Daoy (cell line): Measurements from ENCODE around the genes SCGB2A1 and SLC22A8.

DNA sequence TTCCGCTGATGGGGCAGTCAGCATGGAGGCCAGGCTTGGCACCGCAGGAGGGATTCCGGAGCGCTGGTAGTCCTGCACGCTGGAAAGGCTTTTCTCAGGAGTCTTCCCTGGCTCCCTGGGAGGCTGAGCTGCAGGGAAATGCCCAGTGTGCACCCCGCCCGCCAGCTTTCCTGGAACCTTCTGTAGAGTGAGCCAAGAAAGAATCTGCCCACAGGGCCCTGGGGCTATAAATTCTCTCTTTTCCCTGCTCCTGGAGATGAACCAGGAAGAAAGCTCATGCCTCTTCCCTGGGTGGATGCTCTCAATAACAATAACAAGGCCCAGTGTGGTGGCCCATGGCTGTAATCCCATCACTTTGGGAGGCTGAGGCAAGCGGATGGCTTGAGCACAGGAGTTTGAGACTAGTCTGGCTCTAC, 46.2 kb upstream of the FTH1 start:
- RAMPAGE, long total RNA = no peak

GRCh38 chr11:62208350-62208973, at the start of gene SCGB2A1:
TSS of gene SCGB2A1 (plus strand) at chr11:62208673.
- RAMPAGE, long total RNA = no peak

DNA sequence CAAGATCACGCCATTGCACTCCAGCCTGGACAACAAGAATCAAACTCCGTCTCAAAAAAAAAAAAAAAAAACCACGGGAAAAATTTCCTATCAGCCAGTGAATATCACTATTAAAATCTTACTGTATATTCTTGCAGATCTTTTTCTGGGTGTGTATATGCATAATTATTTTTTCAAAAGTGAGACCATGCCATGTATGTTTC, 21.3 kb upstream of the SCGB1A1 start:
- RAMPAGE, long total RNA = no peak

DNA sequence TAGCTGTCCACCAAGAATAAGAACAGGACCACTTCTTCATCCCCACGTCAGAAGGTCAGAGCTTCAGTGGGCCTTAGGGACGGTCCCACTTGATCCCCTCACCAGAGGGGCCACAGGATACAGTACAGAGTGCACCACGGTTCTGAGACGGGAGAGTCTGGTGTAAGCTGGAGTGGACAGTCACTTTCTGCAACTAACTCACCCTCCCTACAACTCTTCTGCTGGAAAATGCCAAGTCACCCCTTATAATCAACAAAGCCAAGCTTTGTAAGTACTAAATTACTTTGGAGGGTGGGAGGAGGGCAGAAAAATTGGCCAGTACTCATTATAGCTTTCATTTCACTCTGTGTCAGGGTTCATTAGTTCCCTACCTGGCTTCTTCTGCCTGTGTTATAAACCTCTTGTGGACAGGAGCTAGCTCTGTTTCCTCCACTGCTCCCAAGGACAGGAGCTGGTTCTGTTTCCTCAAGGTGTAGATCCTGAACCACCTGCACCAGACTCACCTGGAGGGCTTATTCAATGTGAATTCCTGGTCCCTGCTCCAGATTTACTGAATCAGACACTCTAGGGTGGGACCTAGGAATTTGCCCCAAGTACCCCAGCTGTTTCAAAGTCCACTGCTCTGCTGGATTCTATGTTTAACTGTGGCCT, 39.6 kb downstream of the SCGB1A1 start:
- RAMPAGE, long total RNA = no peak

- RAMPAGE, long total RNA = no peak
Observed at GRCh38 chr11:62501920-62502886, 44.4 kb downstream of the AHNAK start.

DNA sequence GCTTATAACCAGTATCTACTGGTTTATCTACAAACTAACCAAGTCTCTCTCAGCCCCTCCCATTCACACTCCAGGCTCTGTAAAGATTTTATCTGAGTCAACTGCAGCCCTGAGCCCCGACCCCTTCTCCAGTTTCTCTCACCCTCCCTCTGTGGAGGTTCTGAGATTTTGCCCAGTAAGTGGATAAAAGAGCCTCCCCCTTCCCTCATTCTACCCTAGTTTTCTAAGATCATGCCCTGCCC, 9.2 kb upstream of the AHNAK start:
- RAMPAGE, long total RNA = no peak

DNA sequence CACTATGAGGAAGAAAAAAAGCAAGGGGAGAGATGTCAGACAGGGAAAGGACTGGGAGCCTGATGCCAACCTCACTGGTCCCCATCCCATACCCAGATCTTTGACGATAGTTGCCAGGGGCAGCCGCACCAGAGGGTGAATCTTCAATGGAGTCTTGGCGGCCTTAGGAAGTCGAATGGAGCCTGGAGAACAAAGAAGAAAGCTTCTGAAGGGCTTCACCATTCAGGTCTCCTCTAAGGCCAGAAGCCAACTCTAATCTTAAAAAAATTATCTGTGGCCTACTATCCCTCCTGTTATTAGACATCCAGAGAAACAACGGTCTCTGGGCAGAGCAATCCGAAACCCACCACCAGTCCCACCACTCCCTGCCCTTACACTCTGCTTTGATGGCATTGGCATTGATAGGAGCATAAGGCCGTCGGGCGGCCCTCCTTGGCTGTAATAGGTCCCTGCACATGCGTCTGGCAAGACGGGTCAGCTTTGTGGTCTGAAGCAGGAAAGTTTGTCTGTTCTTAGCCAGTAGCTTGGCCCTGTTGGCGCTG, 3.6 kb upstream of the TUT1 start:
- RAMPAGE, long total RNA = no peak

DNA sequence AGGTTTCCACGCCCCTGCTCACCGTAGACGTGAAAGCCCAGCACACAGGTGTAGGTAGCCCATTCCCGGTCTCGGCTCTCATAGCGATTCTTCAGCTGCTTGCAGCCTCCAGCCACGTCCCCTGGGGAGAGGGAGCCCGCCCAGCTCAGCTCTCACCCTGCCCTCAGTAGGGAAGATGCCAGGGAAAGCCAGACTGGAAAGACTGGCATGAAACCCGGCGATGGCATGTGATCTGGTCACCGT, 1.4 kb upstream of the MTA2 start:
- RAMPAGE, long total RNA = no peak

DNA sequence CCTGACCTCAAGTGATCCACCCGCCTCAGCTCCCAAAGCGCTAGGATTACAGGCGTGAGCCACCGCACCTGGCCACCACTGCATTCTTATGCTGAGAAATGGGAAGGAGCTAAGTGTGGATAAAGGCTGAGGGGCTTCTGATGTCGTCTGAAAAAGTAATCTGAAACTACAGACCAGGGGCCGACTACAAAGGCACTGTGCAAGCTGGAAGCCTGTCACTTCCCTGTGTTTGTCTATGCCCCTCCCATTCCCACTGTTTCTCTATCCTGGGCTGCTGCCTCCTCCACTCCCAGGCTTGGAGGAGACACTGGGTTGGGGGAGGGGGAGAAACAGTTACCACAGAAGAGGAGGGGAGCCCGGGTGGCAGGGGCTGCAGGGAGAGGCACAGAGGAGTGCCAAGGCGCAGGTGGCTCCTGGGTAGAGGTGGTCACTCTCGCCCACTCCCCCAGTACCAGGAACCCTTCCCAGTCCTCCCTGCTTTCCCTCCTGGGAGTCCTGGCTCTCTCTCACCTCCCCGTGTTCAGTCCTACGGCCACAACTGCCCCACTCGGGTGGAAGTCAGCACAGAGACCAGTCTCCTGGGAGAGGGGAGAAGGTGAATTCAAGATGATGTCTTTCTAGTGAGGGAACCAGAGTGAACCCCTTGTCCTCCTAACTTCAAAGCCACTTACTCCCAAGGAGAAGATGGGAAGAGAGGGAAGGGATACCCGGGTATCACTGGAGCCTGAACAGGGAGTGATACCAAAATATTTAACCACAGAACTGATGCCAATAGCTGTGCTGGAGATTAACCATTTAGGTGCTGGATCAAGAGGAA, 3.1 kb upstream of the MTA2 start:
- RAMPAGE, long total RNA = no peak

- RAMPAGE, long total RNA = no peak
Observed at GRCh38 chr11:62610975-62611628, 1.5 kb downstream of the EML3 start.

DNA sequence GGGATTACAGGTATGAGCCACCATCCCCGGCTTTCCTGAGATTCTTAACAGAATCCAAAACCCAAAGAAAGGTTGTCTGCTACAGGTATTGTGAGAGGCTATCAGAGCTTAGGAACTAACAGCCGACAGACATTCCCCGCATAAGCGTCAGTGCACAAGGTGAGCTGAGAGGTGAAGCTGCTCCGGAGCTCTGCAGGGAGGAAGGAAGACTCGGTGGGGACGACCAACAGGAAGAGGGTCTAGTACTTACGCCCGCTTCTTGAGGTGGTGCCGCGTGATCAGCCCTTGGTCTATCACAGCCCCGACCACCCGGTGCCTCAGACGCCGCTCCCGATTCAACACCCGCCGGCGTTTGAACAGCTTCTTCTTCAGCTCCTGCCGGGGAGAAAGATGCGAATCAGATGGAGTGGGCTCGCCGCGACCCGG, 398 bp downstream of the C11orf98 start:
- RAMPAGE, long total RNA = no peak

DNA sequence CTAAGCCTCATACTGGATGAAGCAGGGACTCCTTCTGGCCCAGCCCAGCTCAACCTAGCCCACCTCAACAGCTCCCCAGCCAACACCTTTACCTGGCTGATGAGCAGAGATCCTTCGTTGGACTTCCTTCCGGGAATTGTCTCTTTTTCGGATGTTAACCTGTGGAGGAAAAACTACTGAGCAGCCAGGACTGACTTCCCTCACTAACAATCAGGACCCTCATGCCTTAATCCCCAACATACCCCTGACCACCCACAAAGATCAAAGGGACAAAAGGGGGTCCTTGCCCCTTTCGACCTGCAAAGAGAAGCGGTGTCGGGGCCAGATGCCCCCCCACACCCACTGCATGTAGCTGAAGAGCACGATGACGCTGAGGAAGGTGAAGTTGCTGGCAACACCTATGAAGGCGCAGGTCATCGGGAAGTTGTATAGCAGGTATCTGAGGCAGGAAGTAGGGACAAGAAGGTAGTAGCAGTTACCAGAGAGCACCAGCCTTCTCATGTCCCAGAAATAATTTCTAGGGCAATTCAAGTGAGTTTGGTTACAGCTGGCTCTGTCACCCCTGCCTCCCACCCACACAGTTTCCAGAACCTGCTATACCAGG, 1.8 kb upstream of the LRRN4CL start:
- RAMPAGE, long total RNA = no peak

- RAMPAGE, long total RNA = no peak
Observed at GRCh38 chr11:62716871-62717393, 9.5 kb downstream of the GNG3 start.

DNA sequence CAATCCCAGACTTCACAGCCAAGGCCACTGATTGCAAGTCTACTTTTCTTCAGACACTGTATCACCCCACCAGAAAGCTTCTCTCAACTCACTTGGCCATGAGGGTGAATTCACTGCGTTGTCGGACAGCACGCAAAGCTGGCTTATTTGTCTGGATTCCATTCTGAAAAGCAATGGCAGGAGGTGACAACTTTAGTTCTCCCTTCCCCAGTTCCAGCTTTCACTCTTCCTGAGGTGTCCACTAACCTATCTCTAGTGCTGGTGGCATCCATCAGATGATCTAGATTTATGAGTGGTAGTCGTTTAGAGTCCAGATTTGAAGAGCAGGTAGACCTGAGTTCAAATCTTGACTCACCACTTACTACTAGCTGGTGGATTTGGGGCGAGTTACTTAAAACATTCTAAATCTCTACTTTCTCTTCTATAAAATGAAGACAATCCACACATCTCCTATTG, 4.4 kb downstream of the STX5 start:
- RAMPAGE, long total RNA = no peak

DNA sequence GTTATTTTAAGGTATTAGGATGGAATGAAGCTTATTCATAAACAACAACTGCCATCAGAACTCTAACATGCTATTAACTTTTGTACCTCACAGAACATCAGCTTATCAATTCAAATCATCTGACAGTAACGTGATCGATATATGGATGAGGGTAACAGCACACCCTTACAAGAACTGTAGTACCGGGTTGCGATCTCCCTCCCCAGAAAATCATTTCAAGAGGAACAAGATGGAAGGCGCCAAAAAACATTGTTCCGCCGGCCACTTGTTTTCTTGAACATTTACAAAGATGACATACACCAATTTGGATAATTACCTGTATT, 15.1 kb upstream of the WDR74 start:
- RAMPAGE, long total RNA = no peak

- RAMPAGE, long total RNA = start-site peak on the plus strand at chr11:62856062-62856209, 22 and 14 reads in 2 replicates
Observed at GRCh38 chr11:62855963-62856806, 16.8 kb upstream of the WDR74 start.

- RAMPAGE, long total RNA = no peak
Observed at GRCh38 chr11:62882296-62883507, 2.0 kb downstream of the SLC3A2 start.

DNA sequence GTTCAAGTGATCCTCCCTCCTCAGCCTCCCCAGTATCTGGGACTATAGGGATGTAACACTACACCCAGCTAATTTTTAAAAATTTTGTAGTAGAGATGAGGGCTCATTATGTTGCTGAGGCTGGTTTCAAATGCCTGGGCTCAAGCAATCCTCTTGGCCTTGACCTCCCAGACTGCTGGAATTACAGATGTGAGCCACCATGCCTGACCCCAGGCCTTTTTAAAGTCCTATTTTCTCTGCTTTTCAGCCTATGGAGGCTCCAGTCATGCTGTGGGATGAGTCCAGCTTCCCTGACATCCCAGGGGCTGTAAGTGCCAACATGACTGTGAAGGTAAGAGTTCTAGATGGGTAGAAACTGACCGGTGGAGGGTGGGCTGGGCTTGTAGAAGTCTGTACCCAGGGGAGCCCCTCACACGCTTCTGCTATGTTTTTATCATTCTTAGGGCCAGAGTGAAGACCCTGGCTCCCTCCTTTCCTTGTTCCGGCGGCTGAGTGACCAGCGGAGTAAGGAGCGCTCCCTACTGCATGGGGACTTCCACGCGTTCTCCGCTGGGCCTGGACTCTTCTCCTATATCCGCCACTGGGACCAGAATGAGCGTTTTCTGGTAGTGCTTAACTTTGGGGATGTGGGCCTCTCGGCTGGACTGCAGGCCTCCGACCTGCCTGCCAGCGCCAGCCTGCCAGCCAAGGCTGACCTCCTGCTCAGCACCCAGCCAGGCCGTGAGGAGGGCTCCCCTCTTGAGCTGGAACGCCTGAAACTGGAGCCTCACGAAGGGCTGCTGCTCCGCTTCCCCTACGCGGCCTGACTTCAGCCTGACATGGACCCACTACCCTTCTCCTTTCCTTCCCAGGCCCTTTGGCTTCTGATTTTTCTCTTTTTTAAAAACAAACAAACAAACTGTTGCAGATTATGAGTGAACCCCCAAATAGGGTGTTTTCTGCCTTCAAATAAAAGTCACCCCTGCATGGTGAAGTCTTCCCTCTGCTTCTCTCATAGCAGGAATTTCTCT, 7.5 kb downstream of the SLC3A2 start:
- RAMPAGE, long total RNA = no peak

GRCh38 chr11:63015491-63016075, at the start of gene SLC22A8:
TSS of gene SLC22A8 (minus strand) at chr11:63015841.
- RAMPAGE, long total RNA = no peak

GRCh38 chr11:63244424-63245231, 1.2 kb upstream of the SLC22A25 start:
- RAMPAGE, long total RNA = no peak